SJSA1 (cell line): Measurements from ENCODE around the gene CIRBP.

GRCh38 chr19:1122508-1123094 is 18.8 kb downstream of the GPX4 start:
- RAMPAGE, long total RNA = no peak

GRCh38 chr19:1130437-1131667 is 27.1 kb downstream of the GPX4 start:
- RAMPAGE, long total RNA = no peak

GRCh38 chr19:1131697-1132600 is 28.2 kb downstream of the GPX4 start:
- RAMPAGE, long total RNA = start-site peak on the minus strand at chr19:1132193-1132261, 81 and 14 reads in 2 replicates

DNA sequence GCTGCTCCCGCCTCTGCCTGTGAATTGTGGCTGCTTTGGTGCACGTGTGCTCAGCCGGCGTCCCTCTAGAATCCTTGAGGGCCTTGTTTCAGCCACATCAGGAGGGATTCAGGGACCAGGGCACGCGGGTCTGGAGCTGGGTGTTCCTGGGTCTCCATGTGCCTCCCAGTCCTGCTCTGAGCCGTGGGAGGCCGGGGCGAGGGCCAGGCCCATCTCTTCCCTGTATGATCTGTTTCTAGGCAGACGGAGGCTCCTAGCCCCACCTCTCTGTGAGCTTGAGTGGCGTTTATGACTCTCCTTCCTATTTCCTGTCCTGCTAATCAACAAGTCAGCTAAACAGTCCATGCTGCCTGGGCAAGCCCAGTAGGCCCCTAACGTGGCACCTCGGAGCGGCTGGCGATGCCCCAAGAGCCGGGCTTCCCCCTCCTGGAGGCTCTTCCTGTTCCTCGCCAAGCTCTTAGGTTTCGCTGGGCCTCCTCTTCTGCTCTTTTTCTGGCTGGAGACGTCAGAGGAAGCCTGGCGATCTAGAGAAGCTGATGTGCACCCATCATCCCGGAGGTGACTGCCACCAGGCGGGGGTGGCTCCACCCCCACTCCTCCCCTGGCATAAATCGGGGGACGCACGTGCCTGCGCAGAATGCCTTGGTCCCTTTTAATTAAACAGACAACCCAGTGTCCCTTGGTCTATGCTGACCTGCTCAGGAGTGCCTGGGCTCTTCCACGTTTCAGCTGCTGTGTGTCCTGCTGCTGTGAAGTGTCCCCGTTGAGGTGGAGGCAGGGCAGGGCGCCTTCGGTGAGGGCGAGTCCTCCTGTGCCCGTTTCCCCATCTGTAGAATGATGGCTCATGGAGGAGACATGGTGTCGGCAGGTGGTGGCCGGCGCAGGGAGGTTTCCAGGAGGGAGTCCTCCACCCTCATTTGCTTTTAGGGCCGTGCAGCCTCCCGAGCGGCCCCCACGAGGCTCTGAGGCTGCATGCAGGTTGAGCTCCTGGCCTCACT is 8.4 kb downstream of the STK11 start:
- RAMPAGE, long total RNA = no peak

DNA sequence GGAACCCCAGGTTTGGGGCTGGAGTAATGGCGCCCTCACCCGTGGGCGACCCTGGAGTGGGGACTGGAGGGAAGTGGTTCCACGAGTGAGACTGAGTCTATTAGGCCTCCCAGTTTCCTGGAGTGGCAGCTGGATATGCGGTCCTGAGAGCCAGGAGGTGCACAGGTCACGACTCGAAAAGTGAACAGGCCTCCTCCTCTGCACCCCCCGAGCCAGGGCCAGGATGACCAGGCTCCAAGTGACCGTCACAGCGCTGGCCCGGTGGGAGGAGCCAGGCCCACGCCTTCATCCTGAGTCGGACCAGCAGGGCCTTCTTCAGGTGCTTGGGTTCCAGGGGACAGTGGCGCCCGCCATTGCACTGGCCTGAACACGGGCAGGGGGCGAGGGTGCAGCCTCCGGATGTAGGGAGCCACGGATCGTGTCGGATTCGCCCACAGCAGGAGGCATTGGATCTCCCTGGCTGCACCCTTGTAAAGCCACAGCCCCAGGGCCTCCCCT is 1.9 kb upstream of the ATP5F1D start:
- RAMPAGE, long total RNA = no peak

- RAMPAGE, long total RNA = no peak
Measured at GRCh38 chr19:1249303-1249725, 931 bp downstream of the MIDN start.

GRCh38 chr19:1256636-1257867 is 8.7 kb downstream of the MIDN start:
- RAMPAGE, long total RNA = no peak

DNA sequence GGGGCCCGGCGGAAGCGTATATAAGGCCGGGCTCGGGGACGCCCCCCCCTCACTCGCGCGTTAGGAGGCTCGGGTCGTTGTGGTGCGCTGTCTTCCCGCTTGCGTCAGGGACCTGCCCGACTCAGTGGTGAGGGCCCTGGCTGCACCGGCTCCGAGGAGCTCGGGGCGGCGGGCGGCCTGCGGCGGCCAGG is at the start of gene CIRBP:
TSS of gene CIRBP (plus strand) at position 49 of the 191 bp plus-strand sequence.
- RAMPAGE, long total RNA = start-site peak on the plus strand centred at position 48 of the sequence, 9 bp wide, 444 and 226 reads in 2 replicates

GRCh38 chr19:1270513-1270725 is 1.3 kb downstream of the CIRBP start:
- RAMPAGE, long total RNA = no peak

DNA sequence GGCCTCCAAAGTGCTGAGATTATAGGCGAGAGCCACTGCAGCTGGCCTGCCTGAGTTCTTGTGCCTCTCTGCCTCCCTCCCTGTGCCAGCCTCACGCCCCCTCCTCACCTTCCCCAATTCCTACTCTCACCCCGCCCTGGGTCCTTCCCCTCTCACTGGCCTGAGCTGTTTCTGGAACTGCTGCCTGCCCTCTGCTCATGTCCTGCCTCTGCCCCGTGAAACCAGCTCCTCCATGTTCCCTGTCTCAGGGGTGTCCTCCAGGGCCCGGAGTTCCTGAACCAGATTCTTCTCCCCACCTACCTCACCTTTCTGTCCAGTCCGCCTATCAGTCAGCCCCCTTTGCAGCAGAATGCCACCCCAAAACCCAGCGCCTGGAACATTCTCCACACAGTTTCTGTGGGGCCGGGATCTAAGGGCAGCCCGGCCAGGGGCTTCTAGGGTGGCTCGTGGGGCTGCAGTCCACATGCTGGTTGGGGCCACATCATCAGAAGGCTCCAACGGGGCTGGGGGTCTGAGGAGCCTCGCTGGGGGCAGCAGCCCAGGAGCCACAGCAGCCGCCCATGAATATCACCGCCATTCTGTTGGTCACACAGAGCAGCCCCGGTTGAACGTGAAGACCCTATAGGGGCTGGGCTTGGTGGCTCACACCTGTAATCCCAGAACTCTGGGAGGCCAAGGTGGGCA is 3.1 kb upstream of the NDUFS7 start:
- RAMPAGE, long total RNA = no peak

GRCh38 chr19:1400211-1401301 is 786 bp downstream of the GAMT start:
- RAMPAGE, long total RNA = no peak

DNA sequence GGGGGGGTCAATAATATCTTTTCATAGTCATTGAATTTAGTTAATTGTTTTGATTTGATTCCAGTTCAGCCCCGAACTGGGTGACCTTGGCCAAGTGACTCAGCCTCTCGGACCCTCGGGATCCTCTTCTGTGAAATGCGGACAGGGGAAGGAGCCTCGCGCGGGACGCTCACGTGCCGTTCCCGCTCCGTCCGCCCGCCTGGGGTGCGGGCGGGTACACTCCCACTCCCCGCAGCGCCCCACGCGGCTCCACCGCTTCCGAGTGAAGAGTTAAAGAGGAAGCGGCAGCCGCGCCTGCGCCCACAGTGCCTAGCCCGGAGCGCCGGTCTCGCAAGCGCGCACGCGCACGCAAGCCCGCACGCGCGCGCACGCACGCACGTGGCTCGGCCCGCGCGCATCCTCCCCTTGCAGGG is 426 bp upstream of the DAZAP1 start:
- RAMPAGE, long total RNA = no peak

DNA sequence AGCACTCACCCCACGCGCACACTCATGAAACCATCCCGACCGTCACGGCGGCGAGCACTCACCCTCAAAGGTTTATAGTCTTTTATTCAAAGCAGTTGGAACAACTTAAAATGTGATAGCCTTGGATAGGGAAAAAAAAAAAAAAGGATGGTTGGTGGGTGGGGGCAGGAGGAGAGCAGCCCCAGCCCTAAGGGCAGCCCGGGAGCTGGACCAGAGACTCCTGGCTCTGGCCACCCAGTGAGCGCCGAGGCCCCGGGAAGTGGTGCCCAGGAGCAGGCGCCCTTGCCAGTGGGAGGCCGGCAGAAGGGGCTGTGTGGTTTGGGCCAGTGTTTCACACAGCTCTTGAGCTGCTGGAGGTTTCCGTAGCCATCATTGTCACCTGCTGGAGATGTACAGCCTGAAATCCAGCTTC is 13.0 kb downstream of the DAZAP1 start:
- RAMPAGE, long total RNA = no peak

DNA sequence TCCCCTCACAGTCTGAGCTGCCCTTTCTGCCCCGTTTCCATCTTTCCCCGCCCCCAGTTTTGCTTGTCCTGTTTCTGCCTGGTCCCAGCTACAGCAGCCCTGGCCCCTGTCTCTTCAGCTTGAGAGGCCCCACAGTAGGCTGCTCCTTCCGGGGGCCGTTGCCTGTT is 13.8 kb upstream of the RPS15 start:
- RAMPAGE, long total RNA = no peak

DNA sequence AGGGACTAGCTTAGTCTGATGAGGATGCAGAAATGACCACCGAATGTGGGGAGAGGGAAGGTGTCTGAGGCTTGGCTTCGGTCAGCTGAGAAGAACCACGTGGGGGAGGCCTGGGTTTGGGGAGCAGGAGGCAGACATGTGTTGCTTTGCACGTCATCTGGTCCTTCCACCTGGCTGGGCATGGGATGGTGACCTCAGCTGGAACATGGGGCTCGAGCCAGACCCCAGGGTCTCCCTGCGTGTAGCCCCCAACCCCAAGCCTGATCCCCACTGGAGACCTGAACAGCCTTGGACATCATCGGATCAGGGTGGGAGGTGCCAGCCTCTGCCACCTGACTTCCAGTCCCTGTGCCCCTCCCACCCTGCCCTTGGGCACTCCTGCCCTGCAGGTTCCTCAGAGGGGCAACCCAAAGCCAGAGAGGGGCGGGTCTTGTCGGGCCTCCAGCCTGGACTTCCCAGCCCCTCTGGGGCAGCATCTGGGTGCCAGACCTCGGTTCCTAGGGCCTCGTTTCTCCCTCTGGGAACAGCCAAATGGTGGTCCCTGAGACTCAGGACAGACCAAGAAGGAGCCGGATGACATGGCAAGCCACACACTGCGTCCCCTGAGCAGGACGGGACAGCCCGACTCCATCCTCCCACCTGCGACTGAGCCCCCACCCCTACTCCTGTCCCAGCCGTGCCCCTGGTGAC is 1.4 kb downstream of the APC2 start:
- RAMPAGE, long total RNA = no peak

- RAMPAGE, long total RNA = no peak
Measured at GRCh38 chr19:1492319-1493078, 1.5 kb downstream of the REEP6 start.

- RAMPAGE, long total RNA = no peak
Measured at GRCh38 chr19:1609147-1610040, 4.1 kb upstream of the UQCR11 start.

GRCh38 chr19:1645305-1646073 is 6.9 kb downstream of the TCF3 start:
- RAMPAGE, long total RNA = no peak

DNA sequence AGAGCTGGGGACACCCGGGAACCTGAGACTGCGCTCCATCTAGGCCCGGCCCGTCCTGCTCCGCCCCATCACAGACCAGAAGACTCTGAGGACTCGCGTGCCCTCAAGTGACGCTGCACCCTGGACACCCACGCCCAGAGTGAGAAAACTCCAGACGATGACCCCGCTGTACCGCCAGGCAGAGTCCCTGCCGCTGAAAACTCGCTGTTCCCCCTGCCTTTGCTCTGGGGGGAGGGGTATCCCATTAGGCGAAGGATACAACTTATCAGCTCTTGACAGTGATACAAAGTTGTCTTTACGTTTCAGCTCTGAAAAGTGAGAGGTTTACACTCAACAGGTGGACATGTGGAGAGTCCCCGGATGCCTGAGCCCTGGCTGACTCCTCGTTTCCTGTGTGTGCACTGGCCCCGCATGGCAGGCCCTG is 5.9 kb downstream of the TCF3 start:
- RAMPAGE, long total RNA = no peak

DNA sequence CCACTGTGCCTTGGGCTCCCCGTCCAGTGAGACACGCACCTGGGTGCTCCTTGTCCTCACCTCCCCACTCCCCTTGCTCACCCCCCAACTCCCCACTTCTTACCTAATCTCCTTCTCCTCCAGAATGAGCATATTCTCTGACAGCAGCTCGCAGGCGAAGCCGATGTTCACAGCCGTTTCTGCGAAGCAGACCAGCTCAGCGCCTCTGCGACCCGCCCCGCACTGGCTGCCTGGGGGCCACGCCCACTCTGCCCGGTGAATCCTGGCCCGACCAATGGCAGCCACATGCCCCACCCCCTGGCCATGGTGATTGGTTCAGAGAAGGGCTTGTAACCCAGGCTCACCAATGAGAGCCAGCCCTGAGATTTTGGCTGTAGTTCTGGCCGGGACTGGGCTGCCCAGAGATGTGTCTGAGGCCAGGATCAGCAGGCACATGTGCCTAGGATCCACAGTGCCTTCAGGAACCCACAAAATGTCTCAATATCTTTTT is 21.4 kb downstream of the ATP8B3 start:
- RAMPAGE, long total RNA = no peak